ENCODE results near the genes SIRT1, MYPN, HNRNPH3 and STOX1.

DNA sequence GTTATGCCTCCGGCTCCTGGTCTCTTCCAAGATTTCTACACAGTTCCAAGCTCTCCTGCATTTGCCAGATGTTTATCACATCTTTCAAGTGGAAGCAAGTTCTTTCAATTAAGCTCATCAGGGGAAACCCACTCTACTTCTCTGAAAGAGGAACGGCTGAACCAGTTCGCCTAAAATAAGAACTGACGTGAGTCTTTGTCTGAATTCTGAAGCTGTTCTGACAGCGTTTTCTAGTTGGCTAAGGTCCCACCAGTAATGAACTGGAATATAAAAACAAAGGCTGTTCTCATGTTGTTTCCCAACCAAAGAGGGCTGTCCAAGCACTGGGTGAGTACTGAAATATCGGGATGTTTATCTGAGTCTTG is 140.8 kb upstream of the NRBF2 start:
- PRO-cap, result no peak
- CAGE, long polyA plus RNA, result no peak

GRCh38 chr10:63188968-63189690 is 56.0 kb downstream of the NRBF2 start:
- PRO-cap, result no peak
- CAGE, long polyA plus RNA, result no peak

GRCh38 chr10:63273492-63274002 is 140.4 kb downstream of the NRBF2 start:
- PRO-cap, result bidirectional peak, plus-strand start at chr10:63273811, minus-strand start at chr10:63273720
- CAGE, long polyA plus RNA, result no peak

DNA sequence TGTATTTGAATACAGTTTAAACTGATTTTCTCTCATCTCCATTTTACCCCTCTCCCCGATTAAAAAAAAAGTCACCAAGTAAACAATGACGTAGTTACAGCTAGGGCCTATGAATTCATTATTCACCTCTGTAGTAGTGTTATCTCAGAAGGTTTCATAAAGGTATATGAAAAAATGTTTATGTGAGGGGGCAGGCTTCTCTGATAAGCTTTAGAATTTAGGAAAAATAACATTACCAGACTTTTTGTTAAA is 1.1 kb downstream of the REEP3 start:
- PRO-cap, result bidirectional peak, plus-strand start at position 175 of the sequence, minus-strand start at position 61 of the sequence
- CAGE, long polyA plus RNA, result no peak

- PRO-cap, result no peak
- CAGE, long polyA plus RNA, result no peak
These were observed 88.7 kb downstream of the REEP3 start for GRCh38 chr10:63609925-63610359.

DNA sequence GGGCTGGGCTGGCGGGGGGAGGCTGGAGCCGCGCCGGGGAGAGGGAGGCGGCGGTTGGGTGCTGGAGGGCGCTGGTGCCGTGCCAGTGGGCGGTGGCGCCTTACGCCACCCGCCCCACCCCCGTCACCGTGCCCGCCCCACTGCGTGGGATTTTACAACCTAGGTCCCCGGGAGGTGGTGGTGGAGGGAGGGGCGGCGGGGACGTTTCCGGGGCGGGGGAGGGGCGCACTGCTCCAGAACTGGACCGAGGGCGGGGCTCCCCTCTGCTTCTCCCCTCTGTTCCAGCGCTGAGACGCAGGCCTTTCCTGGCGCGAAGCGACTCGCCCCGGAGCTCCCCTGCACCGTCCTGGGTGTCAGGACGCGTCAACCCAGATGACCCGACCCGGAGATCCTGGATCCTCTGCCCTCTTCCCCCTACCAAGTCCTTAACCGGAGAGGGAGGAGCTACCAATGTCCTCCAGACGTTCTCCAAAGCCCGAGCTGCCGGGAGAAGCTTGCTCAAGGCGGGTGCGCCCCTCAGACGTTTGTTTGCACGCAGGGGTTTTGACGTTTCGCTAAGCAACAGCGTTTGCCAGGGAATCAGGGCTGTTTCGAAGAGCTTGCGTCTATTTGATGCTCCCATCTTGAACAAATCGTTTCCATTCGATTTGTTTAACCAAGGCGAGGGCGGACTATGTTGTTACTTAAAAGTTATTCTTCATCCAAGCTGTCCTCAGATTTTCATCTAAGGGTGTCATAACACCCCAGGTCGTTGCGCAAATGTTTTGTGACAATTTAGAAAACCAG is 109.4 kb downstream of the REEP3 start:
- PRO-cap, result no peak
- CAGE, long polyA plus RNA, result no peak

DNA sequence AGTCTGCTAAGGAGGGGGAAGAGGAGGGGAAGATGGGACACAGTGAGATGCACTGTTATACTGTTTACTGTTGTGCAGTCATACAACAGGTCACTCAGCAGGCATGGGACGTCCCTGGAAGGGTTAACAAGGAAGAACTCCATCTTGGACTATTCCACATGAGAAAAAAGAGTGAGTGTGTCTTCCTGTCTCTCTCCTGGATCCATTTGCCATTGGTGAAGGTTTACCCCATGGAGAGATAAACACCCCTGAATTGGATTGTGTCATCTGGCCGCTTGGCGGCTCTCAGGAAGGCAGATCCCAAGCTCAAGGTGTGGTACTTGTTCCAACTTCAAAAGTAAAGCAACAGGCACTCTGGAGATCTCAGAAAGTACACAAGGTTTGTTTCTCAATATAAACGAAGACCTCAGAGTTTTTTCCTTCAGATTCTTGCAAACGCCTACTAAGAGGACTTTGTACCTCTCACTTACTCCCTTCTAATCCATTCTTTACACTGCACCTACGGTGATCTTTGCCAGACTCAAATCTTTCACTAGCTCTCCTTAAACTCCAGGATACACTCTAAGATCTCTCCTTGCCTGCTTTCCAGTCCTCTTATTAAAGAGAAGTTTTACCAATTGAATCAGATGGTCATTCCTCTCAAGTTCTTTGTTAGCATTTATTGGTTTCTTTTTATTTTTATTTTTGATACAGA is 116.7 kb downstream of the REEP3 start:
- PRO-cap, result no peak
- CAGE, long polyA plus RNA, result no peak

GRCh38 chr10:63713162-63714074 is 192.2 kb downstream of the REEP3 start:
- PRO-cap, result no peak
- CAGE, long polyA plus RNA, result no peak

DNA sequence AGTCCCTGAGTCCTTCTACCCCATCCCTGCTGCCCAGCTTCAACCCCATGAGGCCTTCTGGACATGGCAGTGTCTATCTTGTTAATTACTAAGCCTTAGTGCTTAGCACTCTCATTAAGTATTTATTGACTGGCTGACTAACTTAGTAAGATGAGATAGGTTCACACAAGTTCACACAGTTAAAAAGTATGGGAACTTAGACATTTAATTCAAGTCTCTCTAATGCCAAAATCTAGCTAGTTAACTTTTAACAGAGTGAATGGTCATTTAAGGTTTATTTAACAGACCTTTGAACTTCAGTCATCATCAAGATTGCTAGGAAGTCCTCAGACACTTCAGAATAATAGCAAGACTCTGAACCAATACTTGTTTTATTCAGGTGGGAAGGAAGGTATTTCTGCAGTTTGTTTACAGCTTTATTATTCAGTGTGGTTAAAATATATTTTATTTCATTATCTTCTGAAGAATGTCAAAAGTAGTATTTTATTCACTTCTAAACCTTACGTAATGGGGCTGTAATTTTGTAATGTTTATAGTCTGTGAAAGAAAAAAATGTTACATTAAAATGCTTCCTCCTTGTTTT is 848.9 kb downstream of the REEP3 start:
- PRO-cap, result no peak
- CAGE, long polyA plus RNA, result no peak

GRCh38 chr10:65653877-65654313 is 1271.9 kb upstream of the LRRTM3 start:
- PRO-cap, result no peak
- CAGE, long polyA plus RNA, result no peak

DNA sequence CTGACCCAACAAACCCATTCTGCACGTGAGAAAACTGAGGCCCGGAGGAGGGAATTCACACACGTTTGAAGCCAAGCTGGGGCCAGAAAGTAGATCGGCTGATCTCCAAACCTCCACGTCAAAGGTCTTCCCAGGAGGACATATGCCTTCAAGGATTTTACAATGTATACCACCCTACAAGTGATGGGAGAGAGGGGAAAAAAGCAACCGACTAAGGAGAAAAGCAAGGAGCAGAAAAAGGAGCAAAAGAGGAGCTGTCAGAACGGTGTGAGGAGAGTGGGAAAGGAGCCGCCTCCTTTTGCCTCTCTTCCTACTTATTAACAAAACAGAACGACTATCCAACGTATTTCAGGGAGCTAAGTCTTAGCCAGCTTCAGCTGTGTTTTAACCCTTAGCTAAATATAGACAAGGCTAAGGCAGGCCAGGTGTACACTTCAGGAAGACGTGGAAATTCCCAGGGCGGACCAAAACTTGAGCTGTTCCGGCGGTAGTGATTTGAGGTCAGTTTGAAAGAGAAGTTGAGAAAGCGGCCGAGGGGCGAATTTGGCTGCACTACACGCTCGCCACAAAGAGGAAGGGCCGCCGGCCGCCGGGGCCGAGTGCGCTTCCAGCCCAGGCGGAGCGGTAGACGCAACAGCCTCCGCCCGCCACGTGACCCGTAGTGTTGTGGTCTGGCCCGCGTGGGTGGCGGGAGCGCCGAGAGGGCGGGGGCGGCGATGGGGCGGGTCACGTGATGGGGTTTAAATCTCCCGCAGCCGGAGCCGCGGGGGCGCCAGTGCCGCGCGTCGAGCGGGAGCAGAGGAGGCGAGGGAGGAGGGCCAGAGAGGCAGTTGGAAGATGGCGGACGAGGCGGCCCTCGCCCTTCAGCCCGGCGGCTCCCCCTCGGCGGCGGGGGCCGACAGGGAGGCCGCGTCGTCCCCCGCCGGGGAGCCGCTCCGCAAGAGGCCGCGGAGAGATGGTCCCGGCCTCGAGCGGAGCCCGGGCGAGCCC is at the start of gene SIRT1:
SIRT1 (plus strand) TSS at position 772 of the 990 bp plus-strand sequence.
- PRO-cap, result bidirectional peak, plus-strand start at position 775 of the sequence, minus-strand start at position 660 of the sequence
- CAGE, long polyA plus RNA, result no peak

DNA sequence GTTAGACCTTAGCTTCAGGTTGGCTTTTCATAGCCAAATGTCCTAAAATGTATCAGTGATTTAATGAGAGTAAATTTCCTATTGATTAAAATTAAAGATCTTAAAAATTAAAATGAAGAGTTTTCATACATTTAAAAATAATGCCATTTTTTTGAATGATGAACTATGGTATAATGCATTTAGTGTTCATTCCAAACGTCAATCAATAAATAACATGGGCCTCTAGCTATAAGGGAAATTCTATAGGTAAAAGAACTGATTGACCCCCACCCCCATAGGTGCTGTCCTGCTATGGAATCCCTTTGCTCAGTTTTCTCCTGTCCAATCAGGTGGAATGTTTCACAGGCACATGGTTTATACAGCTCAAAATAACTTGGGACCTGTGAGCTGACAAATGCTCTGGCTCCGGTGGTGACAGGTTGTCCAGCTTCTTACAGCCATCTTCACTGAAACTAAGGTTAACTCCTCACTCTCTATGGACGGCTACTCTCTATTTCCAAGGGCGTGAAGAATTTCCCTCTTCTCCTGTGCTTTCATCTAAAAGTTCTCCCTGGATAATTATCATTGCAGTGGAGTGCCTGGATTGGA is at the start of gene MYPN:
MYPN (plus strand) TSS at position 385 of the 588 bp plus-strand sequence.
- PRO-cap, result no peak
- CAGE, long polyA plus RNA, result no peak

DNA sequence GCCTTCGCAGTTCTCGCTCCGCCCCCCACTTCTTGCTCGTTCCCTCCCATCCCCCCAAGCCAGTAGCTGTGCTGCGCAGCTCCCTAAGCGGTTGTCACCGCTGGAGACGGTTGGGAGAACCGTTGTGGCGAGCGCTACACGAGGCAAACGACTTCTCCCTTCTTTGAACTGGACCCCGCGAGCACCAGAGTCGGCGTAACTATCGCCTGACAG is at the start of gene HNRNPH3:
HNRNPH3 (plus strand) TSS at position 62 of the 213 bp plus-strand sequence.
- PRO-cap, result bidirectional peak, plus-strand start at position 62 of the sequence, minus-strand start outside the sequence
- CAGE, long polyA plus RNA, result start-site peak on the plus strand centred at position 61 of the sequence, 67 bp wide, 1,250 and 1,255 reads in 2 replicates

DNA sequence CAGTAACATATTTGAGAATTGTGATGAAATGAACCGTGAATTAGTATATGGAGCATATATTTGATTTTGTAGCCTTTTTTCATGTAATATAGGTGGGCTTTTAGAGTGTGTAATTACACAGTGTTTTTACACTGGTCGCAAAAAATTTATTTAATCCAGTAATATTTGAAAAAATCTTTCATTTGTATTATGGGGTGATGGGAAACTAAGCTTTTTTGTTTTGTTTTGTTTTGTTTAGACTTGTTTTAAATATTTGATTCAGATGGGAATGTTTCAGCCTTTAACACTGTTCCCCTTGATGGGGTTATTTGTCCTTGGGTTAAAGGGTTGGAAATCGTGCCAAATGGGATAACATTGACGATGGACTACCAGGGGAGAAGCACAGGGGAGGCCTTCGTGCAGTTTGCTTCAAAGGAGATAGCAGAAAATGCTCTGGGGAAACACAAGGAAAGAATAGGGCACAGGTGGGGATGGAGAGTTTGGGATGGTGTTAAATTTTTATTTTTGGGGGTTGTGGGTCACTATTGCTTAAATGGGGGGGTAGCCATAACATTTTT is 4.9 kb upstream of the PBLD start:
- PRO-cap, result no peak
- CAGE, long polyA plus RNA, result no peak

GRCh38 chr10:68342265-68343490 is 9.9 kb upstream of the PBLD start:
- PRO-cap, result no peak
- CAGE, long polyA plus RNA, result no peak

GRCh38 chr10:68526542-68526855 is 824 bp downstream of the SLC25A16 start:
- PRO-cap, result no peak
- CAGE, long polyA plus RNA, result no peak

DNA sequence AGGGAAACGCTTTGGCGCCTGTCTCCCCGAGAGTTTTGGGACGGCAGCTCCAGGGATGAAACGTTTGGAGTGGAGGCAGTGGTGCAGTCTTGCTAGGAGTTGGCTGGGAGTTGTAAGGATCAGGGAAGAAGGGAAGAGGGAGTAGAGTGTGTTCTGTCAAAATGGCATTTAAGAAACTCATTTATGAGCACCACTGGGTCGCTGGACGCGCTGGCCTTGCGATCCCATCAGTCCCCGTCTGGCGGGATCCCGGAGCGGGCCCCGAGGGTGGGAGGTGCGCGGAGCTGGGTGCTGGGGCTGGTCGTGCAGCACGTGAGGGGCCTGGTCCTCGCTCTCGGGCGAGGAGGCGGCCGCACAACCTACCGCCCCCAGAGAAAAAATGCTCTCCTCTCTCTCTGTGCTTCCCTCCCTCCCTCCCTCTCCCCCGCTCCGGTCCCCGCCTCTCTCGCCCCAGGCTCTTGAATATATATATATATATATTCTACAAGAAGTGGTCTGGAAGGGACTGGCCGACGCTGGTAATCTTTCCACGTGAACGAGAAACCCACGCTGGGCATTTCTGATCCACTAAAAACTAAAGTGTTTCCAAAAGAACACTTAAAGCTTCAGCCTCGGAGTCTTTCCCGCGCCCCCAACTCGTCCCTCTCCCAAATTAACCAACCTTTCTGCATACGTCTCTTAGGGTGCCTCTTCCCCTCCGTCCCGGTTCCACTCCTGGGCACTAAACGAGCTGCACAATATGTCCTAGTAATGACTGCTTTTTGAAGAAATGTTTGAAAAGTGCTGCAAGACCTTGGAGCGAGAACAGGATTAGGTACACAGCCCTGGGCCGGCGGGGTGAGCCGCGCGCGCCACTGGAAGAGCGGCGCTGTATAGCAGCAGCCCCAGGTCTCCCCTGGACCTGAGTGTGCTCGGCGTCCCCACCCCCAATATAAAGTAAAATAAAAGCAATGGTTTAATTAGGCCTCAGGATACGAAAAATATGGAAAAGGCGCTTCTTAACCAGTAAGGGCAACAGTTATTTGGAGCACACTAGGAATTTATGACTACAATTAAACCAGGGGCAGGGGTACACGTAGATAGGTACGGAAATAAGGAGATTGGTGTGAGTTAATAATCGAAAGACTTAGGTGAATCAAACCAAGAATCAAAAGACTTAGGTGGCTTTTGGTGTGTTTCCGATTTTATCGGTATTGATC is 1.5 kb downstream of the TET1 start:
- PRO-cap, result no peak
- CAGE, long polyA plus RNA, result no peak

DNA sequence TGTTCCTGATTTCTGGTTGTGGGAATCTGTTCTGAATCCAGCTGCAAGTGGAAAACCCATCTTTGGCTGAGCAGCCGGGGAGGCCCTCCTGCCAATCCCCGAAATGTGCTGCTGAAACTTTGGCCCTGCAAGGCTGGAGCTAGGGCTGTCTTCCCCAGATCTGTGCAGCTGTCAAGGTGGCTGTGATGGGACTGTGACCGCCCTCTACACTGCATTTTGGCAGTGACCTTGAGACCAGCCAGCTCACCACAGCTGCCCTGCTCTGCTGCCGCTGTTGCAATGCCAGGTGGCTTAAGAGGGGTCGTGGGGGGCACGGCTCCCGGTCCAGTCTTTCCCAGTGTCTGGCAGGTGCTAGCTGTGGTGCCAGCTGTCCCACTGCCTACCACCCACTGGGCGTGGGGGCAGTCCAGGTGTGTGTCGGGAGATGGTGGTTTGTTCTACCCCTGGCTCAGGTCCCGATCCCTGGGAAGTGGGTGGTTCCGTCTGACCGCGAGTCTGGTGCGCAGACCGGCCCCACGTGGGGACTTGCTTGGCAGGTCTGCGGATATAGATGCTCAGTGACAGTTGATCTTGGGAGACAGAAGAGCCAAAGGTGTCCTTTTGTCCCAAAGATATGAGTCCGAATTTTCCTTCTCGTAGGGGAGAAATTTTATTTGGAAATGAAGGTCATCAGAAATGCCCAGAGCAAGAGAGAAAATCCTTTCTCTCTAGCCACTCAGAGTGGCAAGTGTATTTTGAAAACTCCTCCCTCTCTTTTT is 39.2 kb downstream of the TET1 start:
- PRO-cap, result no peak
- CAGE, long polyA plus RNA, result no peak

GRCh38 chr10:68826978-68828046 is at the start of gene STOX1:
Gene STOX1, plus strand, starts transcription at chr10:68827531.
- PRO-cap, result unidirectional peak, plus-strand start at chr10:68827537
- CAGE, long polyA plus RNA, result no peak

DNA sequence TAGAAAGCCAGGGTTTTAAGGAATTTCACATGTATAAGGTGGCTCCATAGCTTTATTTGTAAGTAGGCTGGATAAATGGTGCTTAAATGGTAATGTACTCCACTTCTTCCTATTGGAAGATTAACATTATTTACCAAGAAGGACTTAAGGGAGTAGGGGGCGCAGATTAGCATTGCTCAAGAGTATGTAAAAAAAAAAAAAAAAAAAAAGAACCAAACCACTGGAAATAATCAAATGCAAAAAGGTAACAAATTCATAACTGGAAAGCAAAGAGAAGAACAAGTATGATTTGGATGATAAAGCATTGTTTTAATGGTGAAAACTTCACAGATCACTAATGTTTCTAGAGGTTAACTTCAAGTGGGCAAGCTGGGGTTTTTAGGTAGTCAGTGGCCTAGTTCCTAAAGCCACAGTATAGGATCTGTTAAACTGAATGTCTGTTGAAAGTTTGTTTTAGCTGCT is 5.1 kb upstream of the KIFBP start:
- PRO-cap, result no peak
- CAGE, long polyA plus RNA, result no peak